Neutrophil (primary cell): Measurements from ENCODE around the gene SSR2.

DNA sequence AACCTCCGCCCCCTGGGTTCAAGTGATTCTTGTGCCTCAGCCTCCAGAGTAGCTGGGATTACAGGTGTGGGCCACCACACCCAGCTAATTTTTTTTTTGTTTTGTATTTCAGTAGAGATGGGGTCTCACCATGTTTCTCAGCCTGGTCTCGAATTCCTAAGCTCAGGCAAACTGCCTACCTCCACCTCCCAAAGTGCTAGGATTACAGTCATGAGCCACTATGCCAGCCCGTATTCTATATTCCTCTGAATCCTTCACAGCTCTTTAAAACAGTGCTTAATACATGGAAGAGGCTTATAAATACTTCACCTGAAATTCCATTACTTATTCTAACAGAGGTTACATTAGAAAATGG is 15.8 kb downstream of the RIT1 start:
- PRO-cap, result no peak

GRCh38 chr1:155904224-155904631 is 6.9 kb downstream of the RIT1 start:
- PRO-cap, result no peak

DNA sequence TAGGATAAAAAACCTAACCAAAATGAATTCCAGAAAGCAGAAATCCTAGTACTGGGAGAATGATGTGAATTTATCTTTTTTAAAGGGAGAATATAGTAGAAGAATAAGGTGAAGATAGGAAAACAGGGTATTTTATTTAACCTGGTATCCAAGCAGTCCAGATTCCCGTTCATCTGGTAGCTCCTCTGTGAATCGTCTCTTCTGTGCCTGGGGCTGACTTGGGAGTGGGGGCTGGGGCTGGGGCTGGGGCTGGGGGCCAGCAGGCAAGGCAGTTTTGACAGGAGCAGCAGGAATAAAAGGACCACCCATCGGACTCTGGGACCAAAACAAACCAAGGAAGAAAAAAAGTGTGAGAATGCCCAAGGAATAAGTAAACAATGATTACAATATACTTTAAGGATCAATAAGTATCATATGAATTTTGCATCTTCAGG is 6.2 kb upstream of the RIT1 start:
- PRO-cap, result no peak

DNA sequence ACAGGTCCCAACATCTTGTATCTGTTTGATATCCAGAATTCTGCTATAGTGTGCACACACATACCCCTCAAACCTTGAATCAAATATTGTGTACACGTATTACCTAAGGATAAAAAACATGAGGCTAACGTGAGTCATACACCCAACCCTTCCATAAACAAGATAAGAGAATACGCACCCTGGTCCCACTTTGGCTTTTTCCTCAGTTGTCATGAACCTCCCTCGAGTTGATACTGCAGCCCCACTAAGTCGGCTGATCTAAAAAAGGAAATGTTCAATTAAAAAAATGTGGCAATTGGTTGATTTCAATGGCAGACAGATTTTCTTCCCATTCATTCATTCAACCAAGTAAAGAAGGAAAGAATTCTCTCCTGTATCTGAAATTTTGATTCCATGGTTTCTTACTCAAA is 5.1 kb downstream of the KHDC4 start:
- PRO-cap, result no peak

- PRO-cap, result no peak
These were observed 1.2 kb downstream of the RXFP4 start for GRCh38 chr1:155942571-155943173.

- PRO-cap, result no peak
These were observed 6.3 kb downstream of the ARHGEF2 start for GRCh38 chr1:155971849-155972682.

- PRO-cap, result no peak
These were observed 3.6 kb downstream of the ARHGEF2 start for GRCh38 chr1:155974412-155975505.

DNA sequence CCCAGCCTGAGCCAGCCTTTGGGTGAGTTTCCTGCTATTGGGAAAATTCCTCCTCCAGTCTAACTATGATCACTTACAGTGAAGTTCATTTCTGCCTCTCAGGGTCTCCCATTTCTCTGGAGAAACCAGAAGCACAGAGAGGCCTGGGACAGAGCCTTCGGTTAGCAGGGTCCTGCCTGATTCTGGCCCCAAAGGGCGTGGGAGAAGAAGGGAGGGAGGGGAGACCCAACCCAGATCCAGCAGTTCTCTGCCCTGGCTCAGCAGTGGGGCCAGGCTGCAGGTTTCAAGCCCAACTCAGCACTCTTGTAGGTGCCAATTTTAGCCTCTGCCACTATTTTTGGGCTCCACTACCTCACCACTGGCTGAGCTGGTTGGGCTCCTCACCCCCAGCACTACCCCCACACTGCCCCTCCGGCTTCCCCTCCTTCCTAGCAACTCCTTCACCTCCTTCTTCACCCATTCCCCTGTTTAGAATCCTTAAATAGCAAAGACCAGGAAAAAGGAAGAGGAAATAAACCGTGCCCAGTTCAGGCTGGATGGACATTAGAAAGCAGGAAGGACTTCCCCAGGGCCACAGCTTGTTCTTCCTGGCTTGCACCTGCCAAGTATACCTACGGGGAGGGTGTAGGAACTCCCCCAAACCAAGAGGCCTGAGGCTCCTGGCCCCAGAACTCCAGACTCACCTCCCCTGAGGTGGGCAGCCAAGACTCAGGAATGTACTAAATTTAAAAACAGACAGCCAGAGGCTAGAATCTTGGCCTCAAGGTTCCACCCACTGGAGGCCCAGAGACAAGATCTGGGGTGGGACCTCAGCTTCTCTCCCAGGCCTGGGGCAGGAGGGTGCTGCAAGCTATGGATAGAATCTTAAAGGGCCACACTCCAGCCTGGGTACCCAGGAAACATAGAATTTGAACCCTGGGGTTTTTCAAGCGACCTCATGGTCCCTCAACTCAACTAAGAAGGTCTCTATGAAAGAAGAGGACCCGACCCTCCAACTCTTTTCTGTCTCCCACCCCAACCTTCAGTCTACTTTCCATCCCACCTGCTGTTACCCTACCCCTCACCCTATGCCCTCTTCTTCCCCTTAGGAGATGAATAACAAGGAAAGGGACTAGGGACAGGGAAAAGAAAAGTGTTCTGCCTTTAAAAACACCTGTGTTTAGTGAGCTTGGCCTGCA is 1.5 kb upstream of the ARHGEF2 start:
- PRO-cap, result no peak

GRCh38 chr1:156020491-156021256 is at the start of gene SSR2:
SSR2 (minus strand) TSS chr1:156020951.
- PRO-cap, result unidirectional peak, minus-strand start at chr1:156020911

- PRO-cap, result no peak
These were observed 473 bp downstream of the LAMTOR2 start for GRCh38 chr1:156054930-156055580.

DNA sequence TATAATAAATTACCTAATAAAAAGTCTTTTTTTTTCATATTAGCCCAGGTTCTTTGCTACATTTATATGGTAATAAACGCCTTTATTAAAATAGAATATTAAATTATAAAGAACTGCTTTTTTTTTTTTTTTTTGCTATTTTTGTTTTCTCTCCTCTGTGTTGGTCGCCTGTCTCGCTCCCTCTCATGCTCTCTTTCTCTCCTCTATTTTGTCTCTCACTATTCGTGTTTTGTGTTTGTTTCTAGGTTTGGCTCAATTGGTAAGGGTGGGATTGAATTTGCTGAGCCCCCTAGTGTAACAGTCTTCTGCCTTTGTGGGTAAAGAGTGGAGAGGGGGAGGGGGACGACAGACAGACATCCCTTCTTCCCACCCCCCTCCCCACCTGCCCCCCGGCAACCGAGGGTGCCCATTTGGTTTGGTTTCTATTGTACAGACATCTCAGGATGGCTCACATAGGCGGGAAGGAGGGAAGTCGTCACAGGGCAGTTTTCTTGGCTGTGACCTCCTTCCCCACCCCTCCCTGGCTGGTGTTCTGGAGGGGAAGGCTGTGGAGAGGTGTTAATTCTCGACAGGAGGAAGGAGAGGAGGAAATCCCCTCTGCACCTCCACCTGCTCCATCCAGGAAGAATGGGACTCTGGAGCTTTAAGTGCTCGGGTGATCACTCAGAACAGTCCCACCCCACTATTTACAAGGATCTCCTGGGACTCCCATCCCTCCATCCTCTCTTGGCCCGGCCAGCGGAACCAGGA is 7.8 kb downstream of the MEX3A start:
- PRO-cap, result no peak

DNA sequence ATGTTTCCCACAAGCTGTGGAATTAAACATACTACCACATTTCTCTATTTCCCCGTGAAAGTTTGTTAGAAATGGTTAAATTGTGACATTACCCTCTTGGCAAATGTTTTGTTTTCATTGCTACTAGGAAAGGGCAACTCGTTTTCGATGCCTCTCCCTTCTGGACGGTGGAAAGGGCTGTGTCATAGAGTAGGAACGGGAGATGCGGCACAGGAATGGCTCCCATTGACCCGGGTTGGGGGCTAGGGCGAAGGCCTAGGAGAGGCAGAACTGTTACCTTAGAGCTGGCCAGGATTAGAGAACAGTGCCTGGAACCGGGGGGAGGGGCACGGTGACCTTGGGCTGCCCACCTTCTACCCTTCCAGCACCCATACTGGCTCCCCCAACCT is 7.9 kb downstream of the LMNA start:
- PRO-cap, result no peak

- PRO-cap, result no peak
These were observed 6.8 kb upstream of the SEMA4A start for GRCh38 chr1:156146312-156147217.

DNA sequence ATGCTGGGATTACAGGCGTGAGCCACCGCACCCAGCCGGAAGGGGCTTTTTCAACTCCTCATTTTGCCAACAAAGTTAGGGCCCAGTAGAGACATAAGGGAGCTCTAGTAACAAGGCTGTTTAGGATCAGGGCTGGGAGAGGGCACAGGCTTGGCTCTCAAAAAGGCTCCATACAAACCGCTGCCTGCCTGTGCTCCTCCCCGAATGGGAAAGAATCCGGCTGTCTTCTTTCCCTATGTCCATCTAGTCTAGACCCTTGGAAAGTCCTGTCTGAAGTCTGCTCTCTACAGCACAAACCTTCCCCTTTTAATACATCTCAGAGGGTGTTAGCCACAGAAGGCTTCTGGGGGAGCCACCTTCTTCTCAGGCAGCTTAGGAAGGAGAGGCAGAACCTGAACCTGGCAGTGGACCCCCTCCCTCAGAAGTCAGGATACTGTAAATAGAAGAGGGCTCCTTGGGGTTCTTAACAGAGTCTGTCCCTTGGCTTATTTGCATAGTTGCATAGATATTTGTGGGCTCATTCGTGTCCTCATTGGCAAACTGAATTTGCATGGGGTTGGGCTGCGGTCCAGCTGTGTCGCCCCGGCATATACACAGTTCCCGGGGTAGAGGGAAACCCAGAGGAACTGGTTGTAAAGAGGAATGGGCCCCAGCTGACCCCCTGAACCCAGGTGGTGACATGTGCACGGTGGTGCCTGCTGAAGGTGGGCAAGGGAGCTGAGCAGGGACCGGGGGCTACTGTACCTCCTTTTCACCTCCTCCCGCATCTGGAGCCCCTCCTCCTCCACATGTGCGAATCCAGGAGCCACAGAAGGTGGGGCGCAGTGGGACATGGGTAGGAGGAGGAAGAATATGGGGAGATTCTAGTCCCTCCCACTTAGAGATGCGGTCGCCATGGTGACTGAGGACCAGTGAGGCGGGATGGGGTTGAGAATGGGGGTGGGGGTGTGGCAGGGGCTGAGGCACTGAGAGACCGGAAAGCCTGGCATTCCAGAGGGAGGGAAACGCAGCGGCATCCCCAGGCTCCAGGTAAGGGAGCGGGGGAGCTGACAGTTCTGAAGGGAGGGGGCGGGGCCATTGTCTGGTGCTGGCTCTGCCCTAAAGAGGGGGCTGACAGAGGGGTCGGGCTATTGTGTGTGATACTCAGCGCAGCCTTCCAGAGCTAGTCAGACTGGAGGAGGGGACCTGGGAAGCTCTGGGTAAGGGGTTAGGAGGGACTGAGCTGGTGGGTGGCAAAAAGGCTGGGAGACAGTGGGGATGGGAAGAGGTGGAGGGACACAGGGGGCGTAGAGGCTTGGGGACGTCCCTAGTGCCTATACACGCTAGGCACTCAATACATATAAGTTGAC is 3.8 kb upstream of the SEMA4A start:
- PRO-cap, result no peak

- PRO-cap, result no peak
These were observed 2.9 kb downstream of the GLMP start for GRCh38 chr1:156292397-156293261.

- PRO-cap, result no peak
These were observed 16.7 kb downstream of the RHBG start for GRCh38 chr1:156385669-156386120.

GRCh38 chr1:156465296-156465942 is 35.2 kb downstream of the MEF2D start:
- PRO-cap, result no peak

DNA sequence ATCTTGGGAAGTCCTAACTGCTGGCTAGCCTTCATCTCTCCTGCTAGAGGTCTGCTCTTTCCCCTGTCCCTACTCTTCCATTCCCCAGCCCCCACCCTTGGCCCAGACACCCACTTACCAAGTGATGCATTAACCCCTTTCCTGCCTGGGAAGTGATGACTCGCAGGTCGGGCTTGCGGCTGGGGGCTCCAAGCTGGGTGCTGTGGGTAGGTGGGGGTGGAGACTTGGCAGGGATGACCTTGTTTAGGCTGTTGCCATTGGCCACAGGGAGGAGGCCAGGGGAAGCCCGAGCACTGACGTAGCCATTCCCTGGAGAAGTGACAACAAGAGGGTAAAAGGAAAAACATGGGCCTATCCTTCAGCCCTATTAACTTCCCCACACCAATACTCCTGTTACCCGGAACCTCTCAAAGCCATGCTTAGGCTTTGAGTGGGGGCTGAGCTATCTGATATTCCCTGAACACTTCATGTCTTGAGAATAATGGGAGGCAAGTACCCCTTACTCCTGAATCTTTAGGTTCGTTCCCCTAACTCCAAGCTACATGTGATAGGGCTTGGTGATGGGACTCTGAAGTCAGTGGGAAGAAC is 23.6 kb downstream of the MEF2D start:
- PRO-cap, result no peak

DNA sequence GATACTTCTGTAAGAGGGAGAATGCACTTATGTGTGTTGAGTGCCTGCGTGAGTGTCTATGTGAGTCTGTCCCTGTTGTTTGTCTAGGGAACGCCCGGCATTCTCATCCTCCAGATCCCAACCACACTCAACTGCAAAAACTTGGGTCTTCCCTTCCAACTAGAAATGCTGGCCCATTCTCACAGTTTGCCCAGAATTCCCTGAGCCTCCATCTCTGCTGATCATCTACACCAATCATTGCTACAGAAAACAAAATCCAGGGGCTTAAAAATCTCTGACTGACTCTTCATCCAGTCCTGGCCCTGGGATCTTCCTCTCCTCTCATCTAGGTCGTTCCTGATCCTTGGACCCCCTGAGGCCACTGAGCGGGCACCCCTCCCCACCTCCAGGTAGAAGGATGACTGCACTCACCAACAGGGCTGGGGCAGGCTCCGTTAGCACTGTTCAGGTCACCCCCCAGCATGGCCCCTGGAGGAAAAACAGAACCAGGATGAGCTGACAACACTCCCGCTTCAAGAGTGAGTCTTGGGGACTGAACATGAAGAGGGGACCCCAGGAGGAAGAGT is 21.6 kb downstream of the MEF2D start:
- PRO-cap, result no peak

GRCh38 chr1:156479911-156480554 is 20.5 kb downstream of the MEF2D start:
- PRO-cap, result no peak